Panc1 (cell line): Measurements from ENCODE around the gene SOWAHD.

DNA sequence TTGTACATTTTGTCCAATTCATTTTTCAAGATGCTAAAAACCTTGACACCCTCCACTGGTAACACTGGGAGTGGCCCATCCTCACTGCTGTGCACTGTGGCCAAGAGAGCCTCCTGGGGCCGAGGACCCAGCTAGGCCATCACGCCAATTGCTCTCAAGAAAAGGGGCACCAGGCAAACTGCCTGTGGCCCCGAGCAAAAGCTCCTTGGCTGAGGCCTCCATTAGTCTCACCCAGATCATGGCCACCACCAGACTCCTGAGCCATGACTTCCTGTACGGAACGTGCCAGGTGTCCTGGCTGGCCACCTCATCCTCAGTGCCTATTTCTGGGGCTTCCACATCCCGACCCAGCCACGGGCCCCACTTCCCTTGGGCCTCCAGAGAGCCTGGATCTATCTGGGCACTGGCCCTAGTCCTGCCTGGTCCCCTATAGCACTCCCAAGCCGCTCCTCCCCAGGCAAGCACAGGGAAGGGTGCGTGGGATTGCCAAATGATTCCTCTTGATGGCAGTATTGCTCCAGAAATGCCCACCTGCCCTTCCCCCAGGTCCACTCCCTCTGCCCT is 212.7 kb upstream of the AGTR2 start:
- RRBS, 2 experiments, result no CpG with 5 or more reads among the region's 9 CpGs

GRCh38 chrX:115967097-115968064 is 203.2 kb upstream of the AGTR2 start:
- RRBS, 2 experiments, result no CpG with 5 or more reads among the region's 19 CpGs

- RRBS, 2 experiments, result no CpG with 5 or more reads among the region's 3 CpGs
Observed at GRCh38 chrX:118188853-118189342, 72.3 kb upstream of the KLHL13 start.

- RRBS, 2 experiments, result no CpG with 5 or more reads among the region's 3 CpGs
Observed at GRCh38 chrX:118258802-118259170, 87.1 kb upstream of the WDR44 start.

GRCh38 chrX:118432225-118433050 is 63.2 kb upstream of the DOCK11 start:
- RRBS, 2 experiments, result no CpG with 5 or more reads among the region's 8 CpGs

DNA sequence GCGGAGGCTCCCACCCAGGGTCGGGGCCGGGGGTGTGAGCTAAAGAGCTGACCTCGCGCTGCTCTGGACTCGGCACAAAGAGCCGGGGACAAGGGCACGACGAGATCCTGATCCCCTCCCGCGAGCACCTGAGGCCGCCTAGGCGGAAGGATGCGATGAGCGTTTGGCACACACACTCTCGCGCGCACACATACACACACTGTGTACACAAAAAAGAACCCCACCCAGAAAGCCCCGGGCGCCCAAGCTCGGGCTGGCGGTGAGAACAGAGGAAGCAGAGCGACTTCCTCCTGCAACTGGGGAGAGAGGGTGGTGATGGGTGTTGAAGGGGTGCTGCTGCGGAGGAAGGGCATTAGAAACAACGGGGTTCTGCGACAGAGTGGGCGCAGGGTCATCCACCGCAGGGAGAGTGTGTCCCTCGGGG is 742 bp downstream of the DOCK11 start:
- RRBS, 2 experiments, result 1 to 5% methylated on average over 7 of the region's 29 CpGs

DNA sequence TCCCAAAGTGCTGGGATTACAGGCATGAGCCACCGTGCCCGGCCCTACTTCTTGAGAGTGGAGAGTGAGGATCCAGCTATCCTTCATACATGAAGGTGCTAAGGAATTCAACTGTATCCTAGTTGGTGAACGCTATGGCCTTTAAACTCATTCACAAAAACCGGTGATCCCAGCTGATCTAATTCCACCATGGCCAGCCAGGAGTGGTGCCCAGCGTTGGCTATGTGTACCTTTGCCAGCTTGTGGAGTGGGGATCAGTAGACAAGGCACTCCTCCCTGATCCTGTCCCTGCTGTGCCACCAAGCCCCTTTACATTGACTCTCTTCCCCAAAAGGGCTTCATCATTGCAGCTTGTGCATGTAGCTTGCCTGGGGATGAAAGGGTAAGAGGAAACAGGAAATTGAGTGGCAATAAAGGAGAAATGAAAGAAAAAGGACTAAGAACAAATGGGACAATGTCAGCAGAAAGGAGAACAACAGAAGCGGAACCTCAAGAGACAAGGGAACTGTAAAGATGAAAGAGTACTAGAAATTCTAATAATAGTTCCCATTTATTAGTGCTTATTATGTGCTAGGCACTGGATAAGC is 8.8 kb upstream of the IL13RA1 start:
- RRBS, 2 experiments, result no CpG with 5 or more reads among the region's 6 CpGs

- RRBS, 2 experiments, result no CpG with 5 or more reads among the region's 5 CpGs
Observed at GRCh38 chrX:118775131-118775641, 47.8 kb downstream of the IL13RA1 start.

- RRBS, 2 experiments, result no CpG with 5 or more reads among the region's 6 CpGs
Observed at GRCh38 chrX:118921397-118921845, 53.0 kb upstream of the LONRF3 start.

DNA sequence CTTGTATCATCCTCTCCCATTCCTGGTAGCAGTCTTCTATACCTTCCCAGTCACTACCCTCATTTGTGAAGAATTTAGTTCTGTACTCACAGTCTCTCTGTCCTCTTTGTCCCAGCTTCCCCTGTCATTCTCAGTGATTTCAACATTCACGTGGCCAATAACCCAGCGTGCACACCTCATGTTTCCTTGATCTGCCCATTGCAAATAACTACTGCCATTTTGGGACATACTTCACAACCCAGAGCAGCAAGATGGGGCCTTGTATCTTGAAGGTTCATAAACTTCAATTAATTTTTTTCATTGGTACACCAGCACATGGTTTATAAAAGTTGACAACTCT is 9.0 kb upstream of the SLC25A43 start:
- RRBS, 2 experiments, result no CpG with 5 or more reads among the region's 2 CpGs

DNA sequence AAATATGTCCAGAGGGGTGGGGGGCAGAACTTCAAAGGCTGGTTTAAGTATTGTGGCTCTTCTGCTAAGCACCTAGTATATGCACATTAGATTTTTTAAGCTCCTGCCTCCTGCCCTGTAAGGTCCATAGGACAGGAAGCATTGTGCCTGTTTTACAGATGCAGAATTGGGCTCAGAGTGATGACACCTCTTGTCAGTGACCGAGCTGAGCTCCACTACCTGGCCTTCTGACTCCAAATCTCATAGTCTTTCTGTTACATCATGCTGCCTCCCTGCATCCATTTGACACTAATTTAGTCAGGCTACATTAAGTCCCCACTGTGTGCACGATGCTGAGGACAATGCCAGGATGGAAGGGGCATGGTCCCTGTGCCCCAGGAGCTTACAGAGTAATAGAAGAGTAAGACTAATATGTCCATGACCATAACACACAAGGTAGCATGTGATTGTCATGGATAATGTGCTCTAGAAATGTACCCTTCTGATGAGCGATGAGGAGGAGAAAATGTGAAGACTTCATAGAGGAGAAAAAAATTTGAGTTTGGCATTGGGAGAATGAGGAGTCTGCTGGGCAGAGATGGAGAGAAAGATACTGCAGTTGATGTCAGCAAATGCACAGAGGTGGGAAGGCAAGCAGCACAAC is 2.0 kb downstream of the SLC25A43 start:
- RRBS, 2 experiments, result no CpG with 5 or more reads among the region's 3 CpGs

GRCh38 chrX:119470550-119471408 is 2.5 kb downstream of the SLC25A5 start:
- RRBS, 2 experiments, result no CpG with 5 or more reads among the region's 6 CpGs

GRCh38 chrX:119501626-119502248 is 33.5 kb downstream of the SLC25A5 start:
- RRBS, 2 experiments, result no CpG with 5 or more reads among the region's 7 CpGs

- RRBS, 2 experiments, result no CpG with 5 or more reads among the region's 22 CpGs
Observed at GRCh38 chrX:119511954-119512976, 44.0 kb downstream of the SLC25A5 start.

DNA sequence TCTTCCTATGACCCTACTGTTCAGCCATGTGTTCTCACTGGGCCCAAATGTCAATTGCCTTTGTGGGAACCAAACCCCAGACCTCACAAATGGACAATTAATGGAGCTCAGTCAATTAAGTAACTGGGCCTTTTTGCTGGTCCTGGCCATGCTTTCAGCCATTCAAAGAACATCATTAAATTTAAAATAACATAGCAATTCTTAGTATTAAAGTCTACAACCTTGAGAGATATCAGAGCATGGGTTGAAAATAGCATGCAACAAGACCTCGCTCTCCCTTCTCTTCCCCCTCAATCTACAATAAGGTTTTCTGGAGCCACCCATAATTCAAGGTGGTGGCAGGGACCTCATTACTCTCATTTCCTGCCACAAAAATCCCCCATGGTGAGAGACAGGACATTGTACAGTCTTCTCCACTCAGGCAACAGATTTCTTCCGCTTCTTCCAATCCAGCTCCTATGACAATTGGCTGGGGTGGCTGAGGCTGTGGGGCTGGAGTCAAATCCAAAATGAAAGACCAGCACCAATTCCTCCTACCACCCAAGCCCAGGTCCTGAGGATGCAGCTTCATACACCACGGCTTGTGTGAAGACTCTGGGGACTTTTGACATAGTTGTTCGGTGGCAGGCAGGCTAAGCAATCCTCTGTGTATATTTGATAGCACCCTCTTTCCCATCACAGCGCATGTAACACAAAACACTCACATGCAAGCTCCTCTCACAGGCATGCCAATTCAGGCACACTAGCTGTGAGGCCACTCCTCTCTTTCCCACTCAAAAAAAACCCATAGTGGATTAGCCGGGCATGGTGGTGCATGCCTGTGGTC is 46.5 kb downstream of the SEPTIN6 start:
- RRBS, 2 experiments, result no CpG with 5 or more reads among the region's 6 CpGs

- RRBS, 2 experiments, result no CpG with 5 or more reads among the region's 9 CpGs
Observed at GRCh38 chrX:119675429-119675849, 17.5 kb downstream of the SEPTIN6 start.

GRCh38 chrX:119693748-119694551 is 982 bp upstream of the SEPTIN6 start:
- RRBS, 2 experiments, result 16 to 52% methylated on average over 5 to 11 of the region's 36 CpGs

DNA sequence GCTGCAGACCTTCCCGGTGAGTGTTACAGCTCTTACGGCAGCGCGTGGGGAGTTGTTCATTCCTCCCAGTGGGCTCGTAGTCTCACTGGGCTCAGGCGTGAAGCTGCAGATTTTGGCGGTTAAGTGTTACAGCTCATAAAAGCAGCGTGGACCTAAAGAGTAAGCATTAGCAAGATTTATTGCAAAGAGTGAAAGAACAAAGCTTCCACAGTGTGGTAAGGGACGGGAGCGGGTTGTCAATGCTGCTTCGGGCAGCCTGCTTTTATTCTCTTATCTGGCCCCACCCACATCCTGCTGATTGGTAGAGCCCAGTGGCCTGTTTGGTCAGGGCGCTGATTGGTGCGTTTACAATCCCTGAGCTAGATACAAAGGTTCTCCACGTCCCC is 8.4 kb upstream of the SOWAHD start:
- RRBS, 2 experiments, result no CpG with 5 or more reads among the region's 14 CpGs

DNA sequence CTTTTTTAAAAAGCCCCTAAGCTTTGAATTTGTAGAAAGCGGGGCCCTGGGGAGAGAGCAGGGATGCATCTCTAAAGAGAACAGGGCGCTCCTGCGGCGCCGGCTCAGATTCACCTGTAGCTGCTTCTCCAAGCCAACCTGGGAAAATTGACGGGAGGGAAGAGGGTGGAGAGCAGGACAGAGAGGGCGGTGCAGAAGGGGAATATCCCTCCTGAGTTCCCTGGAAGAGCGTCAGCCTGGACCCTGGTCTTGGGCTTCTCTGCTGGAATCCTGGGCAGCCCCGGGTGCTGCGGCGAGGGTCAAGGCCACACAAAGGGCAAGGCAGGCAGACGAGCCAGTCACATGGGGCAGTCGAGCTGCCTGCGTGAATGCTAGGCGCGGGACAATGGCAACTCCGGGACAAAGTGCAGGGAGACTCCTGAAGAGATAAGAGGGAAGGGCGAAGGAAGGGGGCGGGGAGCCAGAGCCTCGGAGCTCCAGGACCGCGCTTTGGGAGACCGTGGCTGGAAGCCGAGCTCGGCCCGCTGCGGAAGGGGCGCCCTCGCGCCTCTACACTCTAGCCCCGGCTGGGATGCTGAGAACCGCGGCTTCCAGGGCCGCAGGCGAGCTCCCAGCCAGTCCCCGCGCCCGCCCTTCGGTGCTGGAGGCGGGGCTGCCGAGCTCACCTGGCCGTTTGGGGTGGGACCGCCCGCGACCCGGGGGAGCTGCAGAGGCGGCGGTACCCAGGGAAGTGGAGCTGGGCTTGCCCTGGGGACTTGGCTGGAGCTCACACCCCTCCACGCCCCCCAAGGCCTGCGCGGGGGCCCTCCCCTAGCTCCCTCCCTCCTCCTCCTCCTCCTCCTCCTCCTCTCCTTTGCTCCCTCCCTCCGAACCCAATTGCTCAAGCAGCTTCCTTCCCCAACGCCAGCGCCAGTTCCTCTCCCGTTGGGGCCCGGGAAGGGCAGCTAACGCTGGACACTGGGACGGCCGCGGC is at the start of gene SOWAHD:
Gene SOWAHD (plus strand): TSS at position 909 of the 973 bp plus-strand sequence.
- RRBS, 2 experiments, result 1 to 12% methylated on average over 3 to 10 of the region's 60 CpGs

DNA sequence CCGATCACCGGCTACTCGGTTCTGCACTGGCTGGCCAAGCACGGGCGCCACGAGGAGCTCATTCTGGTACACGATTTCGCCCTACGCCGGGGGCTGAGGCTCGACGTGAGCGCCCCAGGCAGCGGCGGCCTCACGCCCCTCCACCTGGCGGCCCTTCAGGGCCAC is 594 bp downstream of the SOWAHD start:
- RRBS, 2 experiments, result 29 to 43% methylated on average over 7 of the region's 17 CpGs